ENCODE measurements around a stretch of chrX.

- CAGE, long polyA plus RNA: no peak
- RRBS: 3% methylated on average over 9 of the region's 57 CpGs
Measured at GRCh38 chrX:115968065-115969360, 202.0 kb upstream of the AGTR2 start.

DNA sequence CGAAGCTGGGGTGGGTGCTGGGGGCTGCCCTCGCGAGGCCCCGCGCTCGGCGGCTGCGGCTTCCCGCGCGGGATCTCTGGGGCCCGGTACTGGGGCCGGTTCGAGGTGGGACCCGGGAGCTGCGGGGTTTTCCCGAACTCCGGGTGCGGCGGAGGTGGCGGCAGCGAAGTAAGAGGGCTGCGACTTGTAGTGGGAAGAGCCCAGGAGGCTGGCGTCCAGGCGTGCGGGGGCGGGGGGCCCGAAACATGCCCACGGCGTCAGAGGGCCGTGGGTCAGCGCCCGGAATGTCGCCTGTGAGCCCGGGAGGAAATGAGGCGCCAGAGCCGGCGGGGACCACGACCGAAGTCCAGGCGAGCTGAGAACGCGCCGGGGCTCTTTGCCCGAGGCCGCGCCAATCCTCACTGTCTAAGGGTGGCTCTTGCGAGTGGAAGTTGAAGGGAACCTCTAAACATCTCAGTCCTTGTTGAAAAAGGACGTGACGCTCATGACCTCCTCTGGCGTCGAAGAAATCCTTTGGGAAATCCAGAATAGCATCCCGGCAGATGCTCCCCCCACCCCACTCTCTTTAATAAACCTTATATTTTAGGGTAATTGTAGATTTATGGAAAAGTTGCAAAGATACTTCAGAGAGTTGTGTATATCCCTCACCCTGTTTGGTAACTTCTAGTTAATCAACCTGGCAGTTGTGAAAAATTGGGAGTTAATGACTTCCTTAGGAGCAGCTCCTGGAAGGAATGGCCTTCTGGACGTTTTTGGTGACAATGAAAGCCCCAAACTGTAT lies 608 bp downstream of the IL13RA1 start:
- CAGE, long polyA plus RNA: no peak
- RRBS: 1% methylated on average over 15 of the region's 54 CpGs

DNA sequence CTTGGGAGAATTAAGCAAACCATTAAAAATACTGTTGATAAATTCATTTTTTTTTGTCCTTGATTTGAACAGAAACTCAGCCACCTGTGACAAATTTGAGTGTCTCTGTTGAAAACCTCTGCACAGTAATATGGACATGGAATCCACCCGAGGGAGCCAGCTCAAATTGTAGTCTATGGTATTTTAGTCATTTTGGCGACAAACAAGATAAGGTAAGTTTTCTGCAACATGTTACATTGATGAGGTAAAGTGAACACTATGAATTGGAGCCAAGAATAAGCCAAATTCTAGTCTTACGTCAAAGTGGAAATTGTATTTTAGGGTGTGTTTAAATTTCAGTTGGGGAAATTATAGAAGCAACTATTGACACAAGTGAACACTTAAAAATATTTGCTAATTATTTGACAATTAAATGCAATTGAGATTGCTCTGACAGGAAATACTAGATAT lies 13.6 kb downstream of the IL13RA1 start:
- CAGE, long polyA plus RNA: no peak
- RRBS: no CpG with 5 or more reads among the region's 3 CpGs

DNA sequence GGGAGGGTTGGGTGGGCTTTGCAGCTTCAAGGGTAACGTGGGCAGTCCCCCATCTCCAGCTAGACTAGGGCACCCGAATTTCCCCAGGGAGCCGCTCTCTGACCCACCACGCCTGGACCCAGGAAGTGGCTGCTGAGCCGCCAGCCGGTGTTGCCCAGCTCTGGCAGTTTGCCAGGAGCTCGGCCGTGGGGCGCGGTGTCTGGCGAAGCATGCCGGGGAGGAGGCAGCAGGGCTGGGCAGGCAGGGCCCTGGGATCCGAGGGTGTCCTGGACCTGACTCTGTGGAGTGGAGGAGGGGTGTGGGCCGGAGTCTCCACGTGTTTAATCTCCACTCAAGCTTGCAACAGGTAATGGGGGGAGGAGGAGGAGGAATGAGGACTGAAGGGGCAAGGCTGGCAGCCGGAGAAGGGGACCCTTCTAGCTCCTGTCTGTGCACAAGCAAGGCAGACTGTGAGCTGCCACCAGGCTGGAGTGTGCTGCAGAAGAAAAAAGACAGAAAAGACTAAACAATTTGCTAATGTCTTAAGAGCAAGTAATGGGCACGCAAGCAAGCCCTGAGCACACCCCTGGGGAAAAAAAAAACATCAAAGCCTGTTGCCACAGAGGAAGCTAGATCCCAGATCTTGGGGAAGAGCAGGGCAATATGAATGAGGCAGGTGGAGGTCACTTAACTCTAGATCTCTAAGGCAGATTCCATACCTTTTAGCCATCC lies 2.3 kb downstream of the LONRF3 start:
- CAGE, long polyA plus RNA: no peak
- RRBS: 7% methylated on average over 10 of the region's 17 CpGs

- CAGE, long polyA plus RNA: no peak
- RRBS: under 1% methylated on average over 28 of the region's 58 CpGs
Measured at GRCh38 chrX:119468949-119469675, 868 bp downstream of the SLC25A5 start.

- CAGE, long polyA plus RNA: no peak
- RRBS: no CpG with 5 or more reads among the region's 6 CpGs
Measured at GRCh38 chrX:119470550-119471408, 2.5 kb downstream of the SLC25A5 start.

DNA sequence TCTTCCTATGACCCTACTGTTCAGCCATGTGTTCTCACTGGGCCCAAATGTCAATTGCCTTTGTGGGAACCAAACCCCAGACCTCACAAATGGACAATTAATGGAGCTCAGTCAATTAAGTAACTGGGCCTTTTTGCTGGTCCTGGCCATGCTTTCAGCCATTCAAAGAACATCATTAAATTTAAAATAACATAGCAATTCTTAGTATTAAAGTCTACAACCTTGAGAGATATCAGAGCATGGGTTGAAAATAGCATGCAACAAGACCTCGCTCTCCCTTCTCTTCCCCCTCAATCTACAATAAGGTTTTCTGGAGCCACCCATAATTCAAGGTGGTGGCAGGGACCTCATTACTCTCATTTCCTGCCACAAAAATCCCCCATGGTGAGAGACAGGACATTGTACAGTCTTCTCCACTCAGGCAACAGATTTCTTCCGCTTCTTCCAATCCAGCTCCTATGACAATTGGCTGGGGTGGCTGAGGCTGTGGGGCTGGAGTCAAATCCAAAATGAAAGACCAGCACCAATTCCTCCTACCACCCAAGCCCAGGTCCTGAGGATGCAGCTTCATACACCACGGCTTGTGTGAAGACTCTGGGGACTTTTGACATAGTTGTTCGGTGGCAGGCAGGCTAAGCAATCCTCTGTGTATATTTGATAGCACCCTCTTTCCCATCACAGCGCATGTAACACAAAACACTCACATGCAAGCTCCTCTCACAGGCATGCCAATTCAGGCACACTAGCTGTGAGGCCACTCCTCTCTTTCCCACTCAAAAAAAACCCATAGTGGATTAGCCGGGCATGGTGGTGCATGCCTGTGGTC lies 46.5 kb downstream of the SEPTIN6 start:
- CAGE, long polyA plus RNA: no peak
- RRBS: no CpG with 5 or more reads among the region's 6 CpGs

- CAGE, long polyA plus RNA: no peak
- RRBS: no CpG with 5 or more reads among the region's 14 CpGs
Measured at GRCh38 chrX:119647898-119648615, 44.9 kb downstream of the SEPTIN6 start.

- CAGE, long polyA plus RNA: no peak
- RRBS: no CpG with 5 or more reads among the region's 10 CpGs
Measured at GRCh38 chrX:119653915-119654580, 38.9 kb downstream of the SEPTIN6 start.

DNA sequence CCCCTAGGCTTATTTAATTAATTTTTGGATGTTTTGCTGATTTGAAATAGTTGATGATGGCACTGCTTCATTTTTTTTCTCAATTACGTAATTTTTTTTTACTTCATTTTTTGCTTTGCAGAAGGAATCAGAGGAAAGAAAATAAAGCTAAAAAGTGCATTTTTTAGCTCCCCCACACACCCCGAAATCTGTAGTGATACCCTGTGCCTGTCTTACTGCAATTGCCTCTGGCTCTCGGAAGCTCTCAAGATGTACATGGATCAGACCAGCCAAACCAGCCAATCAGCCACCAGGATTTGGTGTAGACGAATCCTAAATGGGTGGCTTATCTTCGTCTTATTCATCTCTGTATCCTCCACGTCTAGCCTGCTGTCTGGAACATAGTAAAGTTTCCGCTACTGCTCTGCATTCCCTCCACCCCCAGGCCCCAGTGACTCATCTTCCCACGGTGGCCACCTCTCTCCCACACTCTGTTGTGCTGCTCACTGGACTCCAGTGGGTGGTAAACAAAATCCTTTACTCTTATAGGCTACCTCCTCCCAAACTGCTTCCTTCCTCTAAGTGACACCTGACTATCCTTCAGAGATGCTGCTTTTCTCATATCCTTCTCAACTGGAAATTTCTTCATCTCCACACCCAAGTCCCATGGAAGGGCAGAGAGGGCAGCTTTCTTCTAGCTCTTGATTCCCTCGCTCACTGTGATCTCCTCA lies 37.9 kb downstream of the SEPTIN6 start:
- CAGE, long polyA plus RNA: no peak
- RRBS: no CpG with 5 or more reads among the region's 9 CpGs

DNA sequence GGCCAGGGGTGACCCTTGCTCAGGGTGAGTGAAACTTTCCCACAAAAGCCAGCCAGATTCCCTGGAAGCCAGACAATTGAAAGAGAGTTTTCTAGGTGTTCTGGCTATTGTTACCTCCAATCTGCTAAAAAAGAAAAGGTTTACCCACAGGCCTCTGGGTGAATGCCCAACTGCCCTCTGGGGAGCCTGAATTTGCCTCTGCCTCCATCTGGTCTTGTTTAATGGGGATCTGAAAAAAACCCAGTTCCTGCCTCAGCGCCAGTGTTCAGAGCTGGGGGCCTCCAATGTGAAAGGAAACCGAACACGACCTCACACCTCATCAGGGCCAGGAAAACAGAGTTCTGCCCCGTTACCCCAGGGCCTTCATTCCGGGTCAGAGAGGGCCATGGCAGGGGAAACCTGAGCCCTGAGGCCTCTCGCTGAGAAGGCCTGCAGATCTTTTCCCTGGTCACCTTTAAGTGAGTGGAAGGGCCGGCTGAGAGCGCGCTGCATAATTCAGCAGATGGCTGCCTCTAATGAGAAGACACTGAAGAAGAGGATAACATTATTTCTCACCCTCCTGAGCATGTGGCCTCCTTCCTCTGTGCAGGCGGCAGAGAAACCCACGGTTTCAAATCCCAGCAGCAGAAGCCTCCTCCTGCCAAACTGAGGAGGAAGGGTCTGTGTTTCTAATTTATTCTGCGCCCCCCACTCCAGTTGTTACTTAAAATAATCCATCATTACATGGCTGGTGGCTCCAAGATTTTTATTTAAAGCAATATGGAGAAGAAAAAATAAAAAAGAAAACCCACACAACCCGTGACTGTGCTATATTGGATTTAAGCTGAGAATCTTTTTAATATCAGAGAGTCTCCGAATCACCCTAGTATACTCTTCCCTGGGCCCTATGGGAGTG lies 6.7 kb downstream of the SEPTIN6 start:
- CAGE, long polyA plus RNA: no peak
- RRBS: 0% methylated on average over 2 of the region's 14 CpGs

DNA sequence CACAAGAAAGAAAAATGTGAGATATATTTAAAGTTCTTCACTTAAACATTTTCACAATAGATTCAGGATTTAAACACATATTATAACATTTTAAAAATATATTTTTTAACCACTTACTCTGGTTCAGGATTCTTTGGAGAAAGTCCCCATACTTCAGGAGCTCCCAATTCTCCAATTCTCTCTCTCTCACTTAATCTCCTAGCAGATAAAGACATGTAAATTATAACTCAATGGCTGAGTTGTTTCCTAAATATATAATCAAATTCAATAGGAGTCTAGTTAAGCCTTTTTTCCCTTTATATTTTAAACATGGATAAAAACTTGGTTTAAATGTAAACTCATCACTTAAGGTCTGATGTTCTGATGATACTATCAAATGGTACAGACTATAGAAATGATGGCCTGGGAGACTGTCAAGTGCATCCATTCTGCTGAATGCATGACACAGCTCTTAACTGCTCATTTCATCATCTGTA lies 4.9 kb downstream of the NKAP start:
- CAGE, long polyA plus RNA: no peak

DNA sequence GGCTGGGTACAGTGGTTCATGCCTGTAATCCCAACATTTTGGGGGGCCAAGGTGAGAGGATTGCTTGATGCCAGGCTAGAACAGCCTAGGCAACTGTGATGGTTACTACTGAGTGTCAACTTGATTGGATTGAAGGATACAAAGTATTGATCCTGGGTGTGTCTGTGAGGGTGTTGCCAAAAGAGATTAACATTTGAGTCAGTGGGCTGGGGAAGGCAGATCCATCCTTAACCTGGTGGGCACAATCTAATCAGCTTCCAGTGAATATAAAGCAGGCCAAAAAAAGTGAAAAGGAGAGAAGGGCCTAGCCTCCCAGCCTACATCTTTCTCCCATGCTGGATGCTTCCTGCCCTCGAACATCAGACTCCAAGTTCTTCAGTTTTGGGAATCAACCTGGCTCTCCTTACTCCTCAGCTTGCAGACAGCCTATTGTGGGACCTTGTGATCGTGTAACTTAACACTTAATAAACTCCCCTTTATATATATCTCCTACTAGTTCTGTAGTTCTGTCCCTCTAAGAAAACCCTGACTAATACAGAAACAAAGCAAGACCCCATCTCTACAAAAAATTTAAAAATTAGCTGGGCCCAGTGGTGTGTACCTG lies 13.1 kb downstream of the CUL4B start:
- CAGE, long polyA plus RNA: no peak
- RRBS: no CpG with 5 or more reads among the region's 2 CpGs

DNA sequence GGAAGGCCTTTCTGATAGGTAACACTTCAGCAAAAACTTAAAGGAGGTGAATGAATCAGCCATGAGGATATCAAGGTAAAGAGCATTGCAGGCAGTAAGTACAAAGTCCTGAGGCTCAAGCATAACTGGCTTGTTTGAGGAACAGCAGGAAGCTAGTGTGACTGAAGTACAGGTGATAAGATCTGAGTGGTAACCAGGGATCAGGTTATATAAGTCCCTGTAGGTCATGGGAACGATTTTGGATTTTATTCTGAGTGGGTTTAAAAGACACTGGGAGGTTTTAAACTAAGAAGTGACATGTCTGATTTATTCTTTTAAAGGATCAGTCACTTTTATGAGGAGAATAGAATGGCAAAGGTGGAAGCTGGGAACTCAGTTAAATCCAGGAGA lies 47.1 kb upstream of the THOC2 start:
- CAGE, long polyA plus RNA: no peak
- RRBS: no CpG with 5 or more reads among the region's 1 CpG

DNA sequence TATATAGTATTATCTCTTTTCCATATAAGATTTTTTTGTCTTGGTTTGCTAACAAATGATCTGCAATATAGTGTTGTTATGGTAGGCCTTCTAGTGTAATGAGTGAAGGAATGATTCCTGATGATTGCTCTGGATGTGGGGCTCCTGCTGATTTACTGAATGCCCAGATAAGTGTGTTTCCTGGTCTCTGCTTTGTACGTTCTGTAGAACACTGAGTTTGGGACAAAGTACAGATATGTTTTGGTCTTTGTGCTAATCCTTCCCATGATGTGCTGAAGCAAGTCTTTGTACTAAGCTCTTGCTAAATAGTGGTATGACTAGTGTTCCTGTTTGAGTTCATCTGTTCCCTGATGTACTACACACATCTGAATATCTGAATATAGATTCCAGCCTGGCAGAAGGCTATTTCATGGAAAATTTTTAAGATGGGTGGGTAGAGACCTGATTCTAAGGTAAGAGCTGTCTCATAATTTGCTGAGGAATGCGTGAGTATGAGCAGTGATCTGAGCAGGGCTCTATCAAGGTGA lies 36.9 kb upstream of the XIAP start:
- CAGE, long polyA plus RNA: no peak
- RRBS: no CpG with 5 or more reads among the region's 2 CpGs

GRCh38 chrX:123976501-123977228 lies 15.2 kb downstream of the STAG2 start:
- CAGE, long polyA plus RNA: no peak
- RRBS: no CpG with 5 or more reads among the region's 3 CpGs

DNA sequence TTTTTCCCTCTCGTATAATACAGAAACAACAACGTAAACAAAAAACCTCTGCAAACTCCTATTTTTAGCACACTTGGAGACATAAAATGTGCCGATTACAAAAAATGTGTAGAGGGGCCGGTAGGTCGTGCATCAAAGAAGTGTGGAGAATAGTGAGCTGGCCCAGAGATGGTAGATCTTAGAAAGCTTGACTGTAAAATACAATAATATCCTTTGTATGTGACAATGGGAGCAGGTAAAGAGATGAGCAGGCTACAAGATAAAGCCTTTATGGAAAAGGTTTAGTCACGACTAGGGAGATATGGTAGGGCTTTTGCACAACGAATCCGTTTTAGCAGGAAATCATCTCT lies 33.4 kb downstream of the STAG2 start:
- CAGE, long polyA plus RNA: no peak
- RRBS: no CpG with 5 or more reads among the region's 8 CpGs

DNA sequence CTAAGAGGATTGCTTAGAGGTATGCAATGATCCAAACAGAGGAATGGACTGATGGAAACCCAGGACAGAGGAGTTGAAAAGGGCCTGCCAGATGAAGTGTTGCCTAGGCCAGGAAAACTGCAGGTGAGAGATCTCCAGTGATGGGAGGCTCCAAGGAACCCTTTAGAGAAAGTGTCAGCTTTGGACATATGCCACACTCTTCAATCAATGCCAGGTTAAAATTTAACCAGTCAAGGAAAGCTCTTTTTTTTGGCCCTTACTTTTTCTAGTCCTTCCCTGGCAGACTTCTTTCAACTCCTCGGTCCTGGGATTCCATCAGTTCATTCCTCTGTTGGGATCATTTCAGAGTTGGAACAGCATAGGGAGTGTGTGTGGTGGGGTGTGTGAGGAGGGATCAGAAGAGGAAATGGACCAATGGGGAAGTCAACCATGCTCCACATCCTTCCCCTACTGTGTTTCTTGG lies 25.7 kb upstream of the TEX13D start:
- CAGE, long polyA plus RNA: no peak
- RRBS: no CpG with 5 or more reads among the region's 1 CpG

DNA sequence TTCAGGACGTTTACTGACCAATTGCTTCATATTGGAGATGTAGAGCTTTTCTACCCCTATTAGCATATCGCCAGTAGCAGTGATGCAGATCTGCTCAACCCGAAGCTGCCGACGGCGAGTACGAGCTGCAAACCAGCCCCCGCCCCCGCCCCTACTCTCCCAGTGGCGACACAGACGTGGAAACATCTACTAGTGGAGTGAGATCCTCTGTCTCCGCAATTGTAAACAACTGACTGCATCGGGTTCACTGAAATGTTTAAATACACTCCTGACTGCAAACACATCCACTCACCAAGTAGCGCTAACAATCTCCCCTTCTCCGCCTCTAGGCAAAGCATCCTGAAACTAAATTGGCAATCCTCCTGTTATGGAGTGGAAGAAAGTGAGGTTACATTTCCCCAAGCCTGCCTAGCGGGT lies 117.2 kb upstream of the TEX13C start:
- CAGE, long polyA plus RNA: no peak
- RRBS: no CpG with 5 or more reads among the region's 16 CpGs

DNA sequence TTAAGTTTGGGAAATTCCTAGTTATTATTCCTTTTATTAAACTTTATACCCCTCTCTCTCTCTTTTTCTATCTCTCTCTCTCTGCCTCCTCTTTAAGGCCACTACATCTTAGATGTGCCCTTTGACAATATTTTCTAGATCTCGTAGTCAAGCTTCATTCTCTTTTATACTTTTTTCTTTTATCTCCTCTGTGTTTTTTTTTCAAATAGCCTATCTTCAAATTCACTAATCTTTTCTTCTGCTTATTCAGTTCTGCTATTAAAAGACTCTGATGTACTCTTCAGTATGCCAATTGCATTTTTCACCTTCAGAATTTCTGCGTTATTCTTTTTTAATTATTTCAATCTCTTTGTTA lies 402.0 kb downstream of the DCAF12L2 start:
- CAGE, long polyA plus RNA: no peak
- RRBS: no CpG with 5 or more reads among the region's 2 CpGs